ENCODE results near the genes SLITRK2, HSFX2, TMEM185A, EOLA2, MAGEA4 and CSAG2.

DNA sequence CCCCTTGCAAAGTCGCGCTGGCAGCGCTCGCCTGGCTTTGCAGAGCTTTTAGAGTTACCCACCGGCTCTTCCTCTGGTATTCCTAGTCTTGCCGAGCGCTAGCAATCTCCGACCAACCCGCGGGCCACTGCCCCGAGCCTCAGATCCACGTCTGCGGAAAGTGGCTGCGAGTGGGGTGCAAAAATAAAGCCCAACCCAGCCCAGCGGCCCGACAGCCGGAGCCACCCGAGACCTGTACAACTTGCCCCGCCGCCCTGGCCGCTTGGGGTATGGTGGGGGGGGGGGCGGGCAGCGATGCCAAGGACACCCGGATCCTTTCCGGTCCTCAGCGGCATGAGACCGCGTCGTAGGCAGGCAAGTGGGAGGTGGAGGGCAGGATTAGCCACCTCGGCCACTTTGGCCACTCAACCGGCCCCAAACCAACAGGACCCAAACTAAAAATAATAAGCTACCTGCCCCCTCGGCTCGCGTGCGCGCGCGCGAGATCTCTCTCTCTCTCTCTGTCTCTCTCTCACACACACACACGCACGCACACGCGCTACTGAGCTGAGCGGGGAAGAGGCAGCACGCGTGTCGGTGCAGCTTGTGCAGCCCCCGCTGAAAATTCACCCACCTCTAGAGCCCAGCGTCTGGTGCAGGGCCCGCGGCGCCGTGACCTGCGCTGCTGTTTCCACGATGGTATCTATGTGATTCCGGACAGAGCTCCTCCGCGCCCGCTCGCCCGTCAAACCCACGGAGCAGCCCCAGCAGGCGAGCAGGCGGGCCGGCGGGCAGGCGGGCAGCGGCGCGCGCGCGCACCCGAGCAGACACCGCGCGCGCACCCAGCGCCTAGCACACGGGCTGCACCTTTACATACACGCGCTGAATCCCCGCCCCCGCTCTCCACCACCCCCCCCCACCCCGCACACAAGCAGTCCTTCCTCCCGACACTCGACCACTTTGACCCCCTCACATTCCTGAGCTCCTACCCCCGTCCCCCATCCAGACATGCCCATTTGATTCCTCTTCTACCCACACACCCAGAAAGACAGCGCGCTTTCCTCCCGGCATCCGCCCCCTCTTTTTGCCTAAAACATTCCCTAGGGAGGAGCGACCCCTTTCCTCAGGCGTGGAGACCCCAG lies 1.3 kb downstream of the SLITRK4 start:
- PRO-cap, 6 experiments: no peak in any of the 6 experiments
- RAMPAGE, long total RNA, 2 experiments: no peak in any of the 2 experiments
- RRBS: 1% methylated on average over 24 of the region's 94 CpGs

DNA sequence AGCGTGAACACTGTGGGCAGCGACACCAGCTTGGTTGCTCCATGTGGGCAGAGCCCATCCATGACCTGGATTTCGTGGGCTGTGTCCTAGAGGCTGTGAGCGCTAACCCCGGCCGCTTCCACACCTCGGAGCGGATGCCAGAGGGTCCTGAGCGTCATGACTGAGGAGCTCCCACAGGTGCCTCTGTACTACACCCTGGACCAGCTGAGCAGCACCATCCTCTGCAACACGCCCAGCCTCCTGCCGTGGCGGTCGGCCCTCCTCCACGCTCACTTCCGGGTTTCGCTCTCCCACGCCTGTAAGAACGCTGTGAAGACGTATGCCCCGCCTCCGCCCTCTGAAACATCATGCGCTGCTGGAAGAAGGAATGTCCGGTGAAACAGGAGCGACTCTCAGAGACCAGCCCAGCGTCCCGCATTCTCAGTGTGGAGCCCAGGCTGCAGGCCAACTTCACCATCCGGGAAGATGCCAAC lies 186.3 kb upstream of the SLITRK2 start:
- PRO-cap, 6 experiments: no peak in any of the 6 experiments
- RAMPAGE, long total RNA, 2 experiments: no peak in any of the 2 experiments
- RRBS: 94% methylated on average over 4 of the region's 27 CpGs

DNA sequence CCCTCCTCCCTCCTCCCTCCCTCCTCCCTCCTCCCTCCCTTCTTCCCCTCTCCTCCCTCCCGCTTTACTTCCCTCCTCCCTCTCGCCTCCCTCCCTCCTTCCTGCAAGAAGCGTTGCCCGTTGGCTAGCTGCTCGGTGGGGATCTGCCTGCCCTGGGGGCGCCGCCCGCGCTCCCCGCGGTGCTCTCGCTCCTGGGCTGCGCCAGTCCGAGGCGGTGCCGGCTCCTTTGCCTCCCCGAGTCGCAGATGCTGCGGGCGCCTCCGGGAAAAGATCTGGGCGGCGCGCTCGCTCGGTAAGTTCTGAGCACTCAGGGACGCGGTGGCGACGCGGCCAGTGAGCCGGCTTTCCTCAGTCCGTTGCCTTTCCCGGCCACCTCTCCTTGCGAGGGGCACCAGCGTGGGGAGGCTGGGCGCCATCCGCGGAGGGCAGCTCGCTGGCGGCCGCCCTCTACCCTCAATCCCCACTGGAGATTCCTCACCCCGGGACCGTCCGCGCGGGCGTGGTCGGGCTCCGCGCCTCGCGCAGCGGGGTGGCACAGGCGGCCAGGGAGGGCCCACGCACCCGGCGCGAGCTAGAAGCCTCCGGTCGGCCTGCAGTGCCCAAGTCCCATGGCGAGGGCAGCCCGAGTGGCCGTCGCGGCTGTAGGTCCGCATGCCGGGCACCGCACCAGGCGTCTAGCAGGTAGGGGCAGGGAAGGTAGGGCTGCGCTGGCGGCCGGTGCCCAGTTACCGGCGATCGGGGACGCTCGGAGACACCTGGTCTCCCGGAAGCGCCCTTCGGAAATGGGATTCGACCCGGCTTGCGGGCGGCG lies at the start of gene SLITRK2:
SLITRK2 (plus strand) TSS at position 95 of the 811 bp plus-strand sequence.
- PRO-cap, 6 experiments: peak in 1 of 6 experiments; most common plus-strand start position 127 of the sequence (in 1)
- RAMPAGE, long total RNA, 2 experiments: start-site peak on the plus strand in 1 of 2 experiments, centred at position 146 of the sequence, 14 reads per replicate
- RRBS: 3% methylated on average over 53 of the region's 86 CpGs

DNA sequence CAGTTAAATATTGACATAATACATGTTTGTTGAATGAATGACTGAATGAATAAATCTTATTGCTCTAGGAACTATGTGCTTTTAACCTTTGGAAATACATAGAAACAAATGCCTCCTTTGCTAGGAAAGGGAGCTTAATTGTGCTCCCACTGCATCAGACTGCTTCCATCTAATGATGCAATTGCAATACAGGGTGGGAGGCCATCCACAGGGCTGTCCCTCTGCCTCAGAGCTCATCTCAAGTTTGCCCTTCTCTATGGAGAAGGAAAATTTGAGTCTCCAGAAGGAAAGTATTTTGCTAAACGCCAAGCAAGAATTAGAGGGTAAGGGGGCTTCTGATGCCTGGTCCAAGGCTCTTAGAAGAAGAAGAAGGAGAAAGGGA lies 1.9 kb downstream of the SLITRK2 start:
- PRO-cap, 6 experiments: no peak in any of the 6 experiments
- RAMPAGE, long total RNA, 2 experiments: no peak in any of the 2 experiments
- RRBS: no CpG with 5 or more reads among the region's 1 CpG

DNA sequence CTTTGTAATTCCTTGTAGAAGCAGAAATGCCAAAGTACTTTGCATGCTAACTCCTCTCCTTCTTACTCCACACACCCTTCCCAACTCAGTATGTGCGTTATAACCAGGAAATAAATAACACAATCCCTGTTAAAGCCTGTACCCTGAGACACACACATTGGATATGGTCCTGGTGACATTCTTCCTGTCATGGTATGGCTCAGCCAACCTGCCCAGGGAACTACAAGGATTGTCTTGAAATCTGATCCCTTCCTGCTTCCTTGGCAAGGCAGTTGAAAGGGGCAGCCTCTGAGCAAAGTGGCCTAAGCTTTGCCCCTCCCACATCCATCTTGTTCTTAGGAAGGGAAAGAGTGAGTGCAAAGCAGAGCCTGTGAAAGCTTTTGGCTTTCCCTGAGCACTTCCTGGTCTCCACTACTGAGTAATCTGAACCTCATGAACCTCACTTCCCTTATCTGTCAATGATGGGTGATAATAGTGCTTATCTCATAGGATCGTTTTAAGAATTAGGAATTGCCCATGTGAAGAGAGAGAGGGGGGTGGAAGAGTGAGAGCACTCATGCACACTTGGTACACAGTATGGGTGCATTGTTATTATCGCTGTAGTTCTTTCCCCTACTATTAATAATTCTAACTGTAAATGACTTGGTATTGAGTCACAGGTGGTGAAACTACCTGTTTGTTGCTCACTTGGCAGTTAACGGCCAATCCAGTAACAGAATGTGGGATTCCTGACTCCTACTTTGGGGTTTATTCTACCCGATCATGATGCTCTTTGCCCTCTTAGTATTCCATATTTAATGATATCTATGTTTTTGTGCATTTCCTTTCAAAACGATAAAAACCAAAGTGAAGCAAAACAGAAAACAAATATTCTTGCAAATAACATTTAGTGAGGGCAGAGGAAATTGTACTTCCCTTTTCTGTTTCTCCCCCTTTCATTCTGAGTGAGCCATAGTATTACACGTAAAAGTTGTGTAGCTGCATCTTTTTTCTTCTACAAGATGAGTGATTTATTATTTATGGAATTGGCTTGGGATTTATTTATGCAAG lies 109.5 kb downstream of the AFF2 start:
- PRO-cap, 6 experiments: no peak in any of the 6 experiments
- RAMPAGE, long total RNA, 2 experiments: no peak in any of the 2 experiments
- RRBS: no CpG with 5 or more reads among the region's 7 CpGs

GRCh38 chrX:149497794-149498101 lies 7.4 kb downstream of the IDS start:
- PRO-cap, 6 experiments: no peak in any of the 6 experiments
- RAMPAGE, long total RNA, 2 experiments: no peak in any of the 2 experiments
- RRBS: no CpG with 5 or more reads among the region's 2 CpGs

DNA sequence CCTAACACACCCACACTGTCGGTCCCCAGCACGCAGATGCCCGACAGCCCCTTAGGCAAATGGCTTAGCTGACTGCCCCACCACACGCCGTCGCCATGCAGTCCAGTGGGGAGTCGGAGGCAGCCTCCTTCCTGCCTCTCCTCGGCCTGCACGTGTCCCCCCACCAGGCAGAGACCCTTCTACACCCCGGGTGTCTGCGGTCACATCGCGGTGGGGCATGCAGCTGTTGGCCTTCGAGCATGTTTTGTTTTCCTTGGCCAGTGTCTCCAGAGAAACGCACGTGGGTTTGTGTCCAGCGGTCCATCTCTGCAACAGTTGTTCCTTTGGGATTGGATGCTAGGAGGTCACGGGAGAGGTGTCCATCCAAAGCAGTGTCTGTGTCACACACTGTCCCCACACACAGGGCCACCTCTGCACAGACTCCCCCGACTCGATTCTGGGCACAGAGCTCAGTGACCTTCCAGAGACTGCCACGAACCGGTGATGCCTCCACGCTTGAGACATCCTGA lies at the start of gene HSFX2:
HSFX2 (minus strand) TSS at position 123 of the 509 bp plus-strand sequence.
- PRO-cap, 6 experiments: no peak in any of the 6 experiments
- RAMPAGE, long total RNA, 2 experiments: no peak in any of the 2 experiments
- RRBS: no CpG with 5 or more reads among the region's 23 CpGs

- PRO-cap, 6 experiments: peak in 6 of 6 experiments; most common plus-strand start chrX:149631868 (in 4); most common minus-strand start chrX:149631792 (in 5)
- RAMPAGE, long total RNA, 2 experiments: start-site peak on the minus strand in 1 of 2 experiments, at chrX:149631739-149631748 at its widest, 24 reads per replicate
- RRBS: 2% methylated on average over 13 of the region's 74 CpGs
These were observed at the start of gene TMEM185A for GRCh38 chrX:149631519-149632310. Gene TMEM185A (minus strand): TSS chrX:149631792.

DNA sequence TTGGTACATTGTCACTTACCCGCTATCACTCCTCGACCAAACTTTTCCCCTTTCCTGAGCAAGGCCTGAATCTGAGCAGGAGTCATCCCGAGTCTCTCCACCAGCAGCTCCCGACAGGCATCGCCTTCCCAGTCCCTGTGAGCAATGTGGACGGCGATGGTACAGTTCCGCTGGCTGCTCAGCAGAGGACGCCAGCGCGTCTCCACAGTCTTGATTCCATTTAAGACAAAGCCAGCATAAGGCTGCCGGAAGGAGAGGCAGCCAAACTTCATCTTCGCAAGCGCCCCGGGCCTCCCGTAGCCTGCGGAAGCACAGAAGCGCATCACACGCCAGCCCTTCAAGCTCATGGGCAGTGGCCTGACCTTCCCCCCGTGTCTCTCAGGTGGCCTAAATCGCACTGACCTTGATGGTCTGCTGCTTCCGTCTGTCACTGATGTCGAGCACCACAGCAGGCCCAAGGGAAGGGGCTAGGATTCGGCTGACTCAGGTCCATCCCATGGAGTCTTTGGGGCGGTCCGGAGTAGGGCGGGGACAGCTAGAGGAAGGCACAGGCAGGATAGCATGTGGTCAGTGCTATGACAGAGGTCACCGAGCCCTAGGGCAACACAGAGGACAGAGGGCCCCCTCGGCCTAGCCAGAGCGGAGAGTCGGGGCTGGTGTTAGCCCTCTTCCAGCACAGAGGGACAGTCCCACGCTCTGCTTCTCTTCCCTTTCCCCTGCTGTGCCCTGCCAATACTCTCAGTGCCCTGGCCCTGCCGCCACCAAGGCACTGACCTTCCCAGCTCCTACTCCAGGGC lies 4.4 kb downstream of the HSFX4 start:
- PRO-cap, 6 experiments: no peak in any of the 6 experiments
- RAMPAGE, long total RNA, 2 experiments: no peak in any of the 2 experiments
- RRBS: no CpG with 5 or more reads among the region's 33 CpGs

- PRO-cap, 6 experiments: peak in 6 of 6 experiments; most common plus-strand start chrX:149938616 (in 3); most common minus-strand start chrX:149938831 (in 5)
- RAMPAGE, long total RNA, 2 experiments: start-site peak on the minus strand in 2 of 2 experiments, at chrX:149938442-149938470 at its widest, 44 to 48 reads per replicate
- RRBS: under 1% methylated on average over 21 of the region's 89 CpGs
These were observed at the start of gene EOLA2 for GRCh38 chrX:149938170-149939346. Gene EOLA2 (minus strand): TSS chrX:149938491.

DNA sequence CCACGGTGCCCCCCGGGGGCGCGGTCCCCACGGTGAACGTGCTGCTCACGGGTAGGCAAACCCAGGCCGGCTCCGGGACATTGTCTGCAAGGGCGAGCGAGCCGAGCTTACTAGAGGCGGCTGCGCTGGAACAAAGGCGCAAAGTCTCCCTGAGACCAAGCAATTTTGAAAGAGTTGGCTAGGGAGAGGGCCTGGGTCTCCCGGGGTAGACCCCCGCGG lies 1.4 kb downstream of the MAMLD1 start:
- PRO-cap, 6 experiments: no peak in any of the 6 experiments
- RAMPAGE, long total RNA, 2 experiments: no peak in any of the 2 experiments
- RRBS: under 1% methylated on average over 13 of the region's 18 CpGs

DNA sequence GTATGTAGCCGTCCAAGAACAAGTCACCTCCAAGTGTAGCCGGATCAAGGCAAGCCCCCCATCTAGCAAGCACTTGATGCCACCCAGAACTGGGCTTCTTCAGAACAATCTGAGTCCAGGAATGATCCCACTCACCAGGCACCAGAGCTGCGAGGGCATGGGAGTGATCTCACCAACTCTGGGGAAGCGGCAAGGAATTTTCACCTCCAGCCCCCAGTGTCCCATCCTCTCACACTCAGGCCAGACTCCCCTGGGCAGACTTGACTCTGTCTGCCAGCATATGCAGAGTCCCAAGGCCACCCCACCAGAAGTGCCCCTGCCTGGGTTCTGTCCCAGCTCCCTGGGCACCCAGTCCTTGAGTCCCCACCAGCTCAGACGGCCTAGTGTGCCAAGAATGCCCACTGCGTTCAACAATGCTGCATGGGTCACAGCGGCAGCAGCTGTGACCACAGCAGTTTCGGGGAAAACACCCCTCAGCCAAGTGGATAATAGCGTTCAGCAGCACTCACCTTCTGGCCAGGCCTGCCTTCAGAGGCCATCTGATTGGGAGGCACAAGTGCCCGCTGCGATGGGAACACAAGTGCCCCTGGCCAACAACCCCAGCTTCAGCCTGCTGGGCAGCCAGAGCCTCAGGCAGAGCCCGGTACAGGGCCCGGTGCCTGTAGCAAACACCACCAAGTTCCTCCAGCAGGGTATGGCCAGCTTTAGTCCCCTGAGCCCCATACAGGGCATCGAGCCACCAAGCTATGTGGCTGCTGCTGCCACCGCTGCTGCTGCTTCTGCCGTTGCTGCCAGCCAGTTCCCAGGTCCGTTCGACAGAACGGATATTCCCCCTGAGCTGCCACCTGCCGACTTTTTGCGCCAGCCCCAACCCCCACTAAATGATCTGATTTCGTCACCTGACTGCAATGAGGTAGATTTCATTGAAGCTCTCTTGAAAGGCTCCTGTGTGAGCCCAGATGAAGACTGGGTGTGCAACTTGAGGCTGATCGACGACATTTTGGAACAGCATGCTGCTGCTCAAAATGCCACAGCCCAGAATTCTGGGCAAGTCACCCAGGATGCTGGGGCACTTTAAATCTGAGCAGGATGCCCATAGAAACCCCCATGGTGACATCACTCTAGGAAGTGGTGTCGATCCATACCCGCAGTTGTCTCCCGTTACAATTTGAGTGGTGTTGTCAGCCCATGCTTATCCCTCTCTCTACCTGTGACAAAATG lies 56.0 kb upstream of the MTM1 start:
- PRO-cap, 6 experiments: no peak in any of the 6 experiments
- RAMPAGE, long total RNA, 2 experiments: no peak in any of the 2 experiments
- RRBS: 96% methylated on average over 2 of the region's 27 CpGs

- PRO-cap, 6 experiments: no peak in any of the 6 experiments
- RAMPAGE, long total RNA, 2 experiments: no peak in any of the 2 experiments
- RRBS: no CpG with 5 or more reads among the region's 3 CpGs
These were observed 51.0 kb upstream of the MTM1 start for GRCh38 chrX:150517396-150517857.

GRCh38 chrX:150842119-150842673 lies 56.3 kb downstream of the CD99L2 start:
- PRO-cap, 6 experiments: no peak in any of the 6 experiments
- RAMPAGE, long total RNA, 2 experiments: no peak in any of the 2 experiments
- RRBS: no CpG with 5 or more reads among the region's 3 CpGs

DNA sequence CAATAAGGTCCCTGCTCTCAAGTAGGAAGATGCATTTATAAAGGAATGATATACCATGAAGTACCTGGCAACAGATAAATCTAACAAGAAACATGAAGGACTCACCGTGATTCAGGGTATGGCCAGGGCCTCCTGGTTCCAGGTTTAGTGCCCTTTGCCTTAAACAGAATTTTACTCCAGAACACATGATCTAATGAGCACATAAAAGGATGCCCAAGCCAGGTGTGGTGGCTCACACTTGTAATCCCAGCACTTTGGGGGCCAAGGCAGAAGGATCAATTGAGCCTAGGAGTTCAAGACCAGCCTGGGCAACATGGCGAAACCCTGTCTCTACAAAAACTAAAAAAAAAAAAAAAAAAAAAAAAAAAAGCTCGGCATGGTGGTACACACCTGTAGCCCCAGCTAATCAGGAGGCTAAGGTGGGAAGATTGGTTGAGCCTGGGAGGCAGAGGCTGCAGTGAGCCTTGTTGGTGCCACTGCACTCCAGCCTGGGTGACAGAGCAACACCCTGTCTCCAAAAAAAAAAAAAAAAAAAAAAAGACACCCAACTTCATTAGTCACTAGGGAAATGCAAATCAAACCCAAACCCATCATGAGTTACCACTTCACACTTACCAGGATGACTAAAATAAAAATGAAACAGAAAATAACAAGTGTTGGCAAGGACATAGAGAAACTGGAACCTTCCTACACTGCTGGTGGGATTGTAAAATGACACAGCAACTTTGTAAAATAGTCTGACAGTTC lies 18.9 kb downstream of the CD99L2 start:
- PRO-cap, 6 experiments: peak in 1 of 6 experiments; most common plus-strand start position 357 of the sequence (in 1)
- RAMPAGE, long total RNA, 2 experiments: no peak in any of the 2 experiments
- RRBS: no CpG with 5 or more reads among the region's 3 CpGs

- PRO-cap, 6 experiments: no peak in any of the 6 experiments
- RAMPAGE, long total RNA, 2 experiments: no peak in any of the 2 experiments
- RRBS: no CpG with 5 or more reads among the region's 26 CpGs
These were observed at the start of gene MAGEA4 for GRCh38 chrX:151912183-151913121. Gene MAGEA4 (plus strand): TSS chrX:151912889.

- PRO-cap, 6 experiments: no peak in any of the 6 experiments
- RAMPAGE, long total RNA, 2 experiments: no peak in any of the 2 experiments
- RRBS: no CpG with 5 or more reads among the region's 10 CpGs
These were observed 10.1 kb upstream of the GABRE start for GRCh38 chrX:151984214-151985286.

DNA sequence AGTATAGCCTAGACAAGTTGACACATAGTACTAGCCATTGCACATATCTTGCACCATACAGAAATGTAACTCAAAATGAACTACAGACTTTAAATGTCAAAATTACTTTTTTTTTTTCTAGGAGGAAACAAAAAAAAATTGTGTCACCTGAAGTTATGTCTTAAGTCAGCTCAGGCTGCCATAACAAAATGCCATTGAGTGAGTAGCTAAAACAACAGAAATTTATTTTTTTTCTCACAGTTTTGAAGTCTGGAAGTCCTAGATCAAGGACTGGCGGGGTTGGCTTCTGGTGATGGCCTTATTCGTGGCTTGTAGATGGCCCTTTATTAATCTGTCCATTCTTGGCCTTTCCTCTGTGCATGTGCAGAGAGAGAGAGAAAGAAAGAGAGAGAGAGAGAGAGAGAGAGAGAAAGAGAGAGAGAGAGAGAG lies at the start of gene CSAG2:
CSAG2 (minus strand) TSS at position 51 of the 429 bp plus-strand sequence.
- PRO-cap, 6 experiments: no peak in any of the 6 experiments
- RAMPAGE, long total RNA, 2 experiments: no peak in any of the 2 experiments
- RRBS: no CpG with 5 or more reads among the region's 2 CpGs

GRCh38 chrX:152831637-152832005 lies 758 bp downstream of the NSDHL start:
- PRO-cap, 6 experiments: no peak in any of the 6 experiments
- RAMPAGE, long total RNA, 2 experiments: no peak in any of the 2 experiments
- RRBS: no CpG with 5 or more reads among the region's 5 CpGs

- PRO-cap, 6 experiments: no peak in any of the 6 experiments
- RAMPAGE, long total RNA, 2 experiments: no peak in any of the 2 experiments
- RRBS: no CpG with 5 or more reads among the region's 7 CpGs
These were observed 20.9 kb upstream of the ZNF185 start for GRCh38 chrX:152876771-152877516.

Measured in heart left ventricle (tissue), 7 donors.